UCH-1 (cell line): ENCODE results near the gene H1-0.

- RRBS = no CpG with 5 or more reads among the region's 11 CpGs
Measured at GRCh38 chr22:36405128-36406231, 17.7 kb upstream of the MYH9 start.

DNA sequence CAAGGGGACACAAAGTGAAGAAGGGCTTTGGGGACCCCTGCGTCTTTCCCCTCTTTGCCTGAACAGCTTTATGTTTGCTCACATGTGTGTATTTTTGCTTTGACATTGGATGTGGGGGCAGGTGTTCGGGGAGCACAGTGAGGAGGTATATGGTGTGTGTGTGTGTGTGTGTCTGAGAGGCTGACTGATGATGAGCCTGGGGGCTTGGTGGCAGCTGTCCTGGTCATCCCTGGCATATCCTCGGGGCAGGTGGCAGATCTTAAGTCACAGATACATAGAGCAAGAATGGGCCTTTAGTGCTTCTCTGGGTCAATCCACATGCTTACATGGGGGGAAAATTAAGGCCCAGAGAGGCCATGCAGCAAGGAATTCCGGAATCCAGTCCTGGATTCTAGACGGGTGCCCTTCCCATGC, 33.1 kb upstream of the EIF3D start:
- RRBS = no CpG with 5 or more reads among the region's 5 CpGs

GRCh38 chr22:36647073-36647296, 56.6 kb downstream of the CACNG2 start:
- RRBS = no CpG with 5 or more reads among the region's 1 CpG

DNA sequence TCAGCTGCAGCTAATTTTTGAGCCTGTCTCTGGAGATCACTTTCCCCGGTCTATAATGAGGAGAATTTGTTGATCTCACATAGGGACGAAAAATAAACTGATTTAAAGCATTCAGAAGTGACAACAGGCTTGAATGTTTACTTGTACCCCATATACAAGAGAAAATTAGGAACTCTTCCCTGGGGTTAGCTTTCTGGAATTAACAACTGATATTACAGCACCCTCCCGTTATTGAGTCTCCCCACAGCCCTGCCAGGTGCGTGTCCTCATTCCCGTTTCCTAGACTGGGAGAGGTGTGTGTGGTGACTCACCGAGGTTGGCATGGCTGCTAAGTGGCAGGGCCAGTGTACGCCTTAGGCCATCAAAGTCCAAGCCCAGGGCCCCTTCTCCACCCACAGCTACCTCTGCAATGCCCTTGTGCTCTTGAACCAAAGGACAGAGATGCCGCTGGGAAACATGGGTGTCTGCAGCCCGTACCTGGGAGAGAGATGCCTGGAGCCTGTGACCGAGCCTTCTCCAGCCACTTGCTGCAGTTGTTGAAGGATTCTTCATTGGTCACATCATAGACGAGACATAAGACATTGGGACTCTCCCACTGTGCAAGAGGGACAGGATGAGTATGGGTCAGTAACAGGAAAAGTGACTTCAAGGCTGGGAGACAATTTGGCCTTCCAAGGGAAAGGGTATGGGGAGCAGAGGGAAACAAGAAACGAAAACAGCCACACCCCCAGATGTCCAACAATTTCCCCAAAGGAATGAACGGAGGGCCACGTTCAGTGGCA, 12.3 kb downstream of the IFT27 start:
- RRBS = no CpG with 5 or more reads among the region's 14 CpGs

DNA sequence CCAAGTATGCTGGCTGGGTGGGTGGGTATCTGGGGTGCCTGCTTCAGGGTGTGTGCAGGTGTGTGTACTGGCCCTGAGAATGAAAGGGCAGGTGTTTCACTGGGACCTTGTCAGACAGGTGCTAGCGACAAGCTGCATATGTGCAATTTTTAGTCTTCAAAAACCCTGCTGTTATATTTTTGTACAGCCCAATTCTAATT, 988 bp downstream of the CSF2RB start:
- RRBS = no CpG with 5 or more reads among the region's 1 CpG

GRCh38 chr22:36940634-36941026, 27.2 kb downstream of the CSF2RB start:
- RRBS = no CpG with 5 or more reads among the region's 3 CpGs

GRCh38 chr22:36990293-36990528, 17.4 kb downstream of the TEX33 start:
- RRBS = no CpG with 5 or more reads among the region's 2 CpGs

DNA sequence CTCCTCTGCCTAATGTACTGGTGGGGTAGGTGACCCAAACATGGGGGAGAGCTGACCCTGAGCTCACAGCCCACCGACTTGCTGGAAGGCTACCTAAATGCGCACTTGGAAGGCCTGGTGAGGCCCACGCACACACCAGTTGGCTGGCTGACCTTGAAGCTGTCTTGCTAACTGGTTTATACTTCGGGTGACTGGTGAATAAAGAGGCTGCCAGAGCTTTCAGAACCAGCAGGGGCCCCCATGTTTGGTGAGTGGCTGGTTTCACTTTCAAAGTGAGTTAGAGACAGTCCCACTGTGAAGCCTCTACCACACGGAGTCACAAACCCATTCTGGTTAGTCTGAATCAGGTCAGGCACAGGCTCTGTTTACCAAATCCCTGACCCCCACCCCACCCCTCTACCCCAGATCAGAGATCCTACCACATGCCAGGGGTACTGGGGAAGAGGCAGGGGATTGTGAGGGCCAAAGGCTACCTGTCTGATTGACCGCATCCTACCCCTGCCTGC, 12.7 kb upstream of the IL2RB start:
- RRBS = no CpG with 5 or more reads among the region's 6 CpGs

DNA sequence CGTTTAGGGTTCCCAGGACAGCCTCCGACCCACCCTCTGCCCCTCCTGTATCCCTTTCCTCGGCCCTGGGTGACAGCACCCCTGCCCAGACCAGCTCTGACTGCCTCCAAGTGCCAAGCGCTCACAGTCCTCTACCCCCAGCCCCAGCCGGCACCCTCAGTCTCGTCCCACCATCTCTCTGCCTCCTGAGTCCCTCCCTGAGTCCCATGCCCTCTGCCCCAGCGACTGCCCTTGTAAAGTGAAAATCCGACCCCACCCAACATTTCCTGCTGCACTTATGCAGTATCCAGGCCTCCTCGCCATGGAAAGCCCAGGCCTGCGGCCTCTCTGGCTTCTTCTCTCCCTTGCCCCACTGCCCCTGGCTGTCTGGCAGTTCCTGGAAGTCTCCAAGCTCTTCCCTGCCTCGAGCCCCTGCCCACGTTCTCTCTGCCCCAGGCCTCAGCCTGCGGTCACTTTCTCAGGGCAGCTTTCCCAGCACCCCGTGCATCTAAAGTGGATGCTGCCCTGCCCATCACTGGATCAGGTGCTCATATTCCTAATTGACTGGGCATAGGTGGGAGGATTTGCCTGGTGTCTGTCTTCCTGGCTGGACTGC, 17.6 kb upstream of the IL2RB start:
- RRBS = no CpG with 5 or more reads among the region's 14 CpGs

DNA sequence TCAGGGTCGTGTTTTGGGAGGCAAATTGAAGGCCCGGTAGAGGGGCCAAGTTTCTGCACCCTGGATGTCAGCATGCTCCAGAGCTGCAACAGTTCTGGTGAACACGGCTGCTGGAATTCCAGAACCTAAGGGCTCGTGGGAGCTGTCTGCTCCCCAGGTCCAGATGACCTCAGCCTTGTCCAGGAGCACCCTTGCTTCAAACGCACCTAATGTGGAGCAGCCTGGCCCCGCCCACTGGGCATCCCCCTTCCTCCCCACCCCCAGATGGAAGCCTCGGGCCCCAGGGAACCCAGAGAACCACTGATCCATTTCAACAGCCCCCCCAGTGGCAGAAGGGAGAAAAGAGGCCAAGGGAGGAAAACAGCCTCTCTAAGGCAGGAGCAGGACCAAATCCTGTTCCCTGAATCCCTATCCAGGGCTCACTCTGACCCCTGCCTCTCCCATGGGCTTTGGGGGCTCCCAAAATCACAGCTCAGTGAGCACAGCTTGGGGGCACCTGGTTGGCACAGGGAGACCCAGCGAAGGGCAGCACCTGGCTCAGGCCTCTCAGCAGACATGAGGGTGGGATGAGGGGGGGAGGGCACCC, 1.1 kb downstream of the CYTH4 start:
- RRBS = no CpG with 5 or more reads among the region's 8 CpGs

- RRBS = 75% methylated on average over 3 of the region's 21 CpGs
Measured at GRCh38 chr22:37300453-37301089, 18.3 kb downstream of the CYTH4 start.

DNA sequence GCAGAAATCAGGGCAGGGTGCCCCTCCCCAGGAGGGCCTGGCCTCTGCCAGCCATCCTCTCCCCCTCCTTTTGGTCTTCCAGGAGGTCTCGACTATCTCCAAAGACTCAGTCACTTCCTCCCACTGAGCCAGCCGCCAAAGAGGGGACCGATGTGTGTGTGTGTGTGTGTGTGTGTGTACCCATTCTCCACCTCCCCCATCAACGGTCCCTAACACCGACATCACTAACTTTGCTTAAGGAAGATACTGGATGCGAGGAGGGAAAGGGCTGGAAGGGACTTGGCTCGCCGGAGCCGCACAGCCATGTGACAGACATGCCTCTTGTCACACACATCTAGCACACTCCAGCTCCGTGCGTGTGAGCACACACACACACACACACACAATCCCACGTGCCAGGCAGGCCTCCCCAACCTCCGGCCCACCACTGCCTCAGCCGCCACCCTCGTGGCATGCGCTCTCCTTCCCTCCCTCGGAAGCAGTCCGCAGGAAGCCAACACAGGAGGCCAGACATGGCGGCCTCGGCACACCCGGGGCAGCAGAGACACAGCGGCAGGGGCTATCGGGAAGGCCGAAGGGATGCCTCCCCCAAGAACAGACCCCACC, 1.3 kb downstream of the MFNG start:
- RRBS = no CpG with 5 or more reads among the region's 24 CpGs

DNA sequence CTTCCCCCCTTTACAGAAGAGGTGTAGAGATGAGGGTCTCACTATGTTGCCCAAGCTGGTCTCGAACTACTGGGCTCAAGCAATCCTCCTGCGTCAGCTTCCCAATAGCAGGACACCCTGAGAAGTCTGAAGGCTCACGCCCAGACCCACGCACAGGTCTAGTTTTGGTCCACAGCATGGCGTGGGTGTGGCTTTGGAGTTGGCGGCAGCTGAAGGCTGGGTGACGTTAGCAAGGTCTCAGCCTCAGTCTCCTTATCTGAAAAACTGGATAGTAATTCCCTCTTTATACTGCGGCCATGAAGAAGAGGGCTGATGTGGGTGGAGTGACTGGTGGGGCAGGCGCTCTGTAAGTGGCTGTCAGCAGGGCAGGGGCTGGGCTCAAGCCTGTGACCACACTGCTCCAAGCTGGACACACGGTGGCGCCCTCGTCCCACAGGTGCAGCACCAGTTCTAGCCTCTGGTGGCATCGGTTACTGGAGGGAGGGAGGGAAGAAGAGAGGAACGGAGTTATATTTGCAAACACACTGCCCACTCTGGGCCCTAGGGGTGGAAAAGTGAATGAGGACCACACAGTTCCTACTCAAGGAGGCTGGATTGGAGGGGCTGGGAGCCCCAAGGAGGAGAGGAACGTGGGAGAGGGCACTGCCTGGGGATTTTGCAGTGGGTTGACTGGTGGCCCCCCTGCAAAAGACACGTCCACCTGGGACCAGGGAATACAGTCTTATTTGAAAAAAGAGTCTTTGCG, 19.5 kb upstream of the CARD10 start:
- RRBS = no CpG with 5 or more reads among the region's 17 CpGs

GRCh38 chr22:37566152-37566859, 6.0 kb downstream of the CDC42EP1 start:
- RRBS = 68% methylated on average over 8 of the region's 32 CpGs

GRCh38 chr22:37609290-37610556, 1.1 kb downstream of the GGA1 start:
- RRBS = no CpG with 5 or more reads among the region's 26 CpGs

- RRBS = no CpG with 5 or more reads among the region's 4 CpGs
Measured at GRCh38 chr22:37635066-37635434, 4.4 kb upstream of the SH3BP1 start.

DNA sequence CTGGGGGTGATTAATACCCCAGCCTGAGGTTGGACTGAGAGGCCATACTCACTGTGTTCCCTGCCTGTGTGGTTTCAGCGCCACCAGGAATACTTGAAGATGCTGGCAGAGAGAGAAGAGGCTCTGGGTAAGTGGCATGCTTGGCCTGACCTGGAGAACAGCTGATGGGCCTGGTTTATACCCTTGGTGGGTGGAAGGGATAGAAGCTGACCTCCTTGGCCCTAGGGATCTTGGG, 2.0 kb downstream of the NOL12 start:
- RRBS = no CpG with 5 or more reads among the region's 1 CpG

DNA sequence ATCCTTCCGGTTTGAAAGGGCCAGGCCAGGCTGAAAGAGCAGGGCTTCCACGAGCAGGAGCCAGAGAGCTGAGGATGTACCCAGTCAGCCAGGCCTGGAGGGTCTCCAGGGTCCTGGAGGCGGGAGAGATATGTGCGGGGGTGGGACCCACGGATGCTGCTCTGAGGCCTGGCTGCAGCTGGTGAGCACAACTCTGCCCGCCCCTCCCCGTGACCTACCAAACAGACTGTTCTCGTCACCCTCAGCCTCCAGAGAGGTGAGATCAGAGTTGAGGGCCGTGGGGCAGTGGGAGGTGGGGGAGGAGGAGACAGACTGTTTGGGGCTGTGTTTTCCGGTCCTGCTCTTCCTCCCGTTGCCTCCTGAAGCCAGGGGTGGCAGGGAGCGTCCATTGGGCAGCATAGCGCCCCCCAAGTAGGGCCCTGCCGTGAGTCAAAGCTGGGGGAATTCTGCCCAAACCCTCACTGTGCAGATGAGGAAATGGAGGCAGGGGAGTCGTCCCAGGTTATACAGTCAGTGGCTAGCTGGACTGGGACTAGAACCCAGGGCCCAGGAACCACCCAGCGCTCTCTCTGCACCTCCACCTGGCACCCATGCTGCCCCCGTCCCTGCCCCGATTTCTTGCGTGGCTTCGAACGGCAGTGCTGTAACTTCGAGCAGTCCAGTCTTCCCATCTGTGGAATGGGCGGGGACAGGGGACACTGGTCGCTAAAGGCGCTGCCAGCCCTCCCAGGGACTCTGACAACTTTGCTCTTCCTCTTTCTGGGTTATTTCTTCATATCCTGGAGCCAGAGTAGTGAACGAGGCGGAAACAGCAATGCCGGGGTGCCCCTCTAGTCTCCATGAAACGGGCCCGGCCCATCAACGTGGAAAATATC, 42.4 kb downstream of the TRIOBP start:
- RRBS = no CpG with 5 or more reads among the region's 31 CpGs

DNA sequence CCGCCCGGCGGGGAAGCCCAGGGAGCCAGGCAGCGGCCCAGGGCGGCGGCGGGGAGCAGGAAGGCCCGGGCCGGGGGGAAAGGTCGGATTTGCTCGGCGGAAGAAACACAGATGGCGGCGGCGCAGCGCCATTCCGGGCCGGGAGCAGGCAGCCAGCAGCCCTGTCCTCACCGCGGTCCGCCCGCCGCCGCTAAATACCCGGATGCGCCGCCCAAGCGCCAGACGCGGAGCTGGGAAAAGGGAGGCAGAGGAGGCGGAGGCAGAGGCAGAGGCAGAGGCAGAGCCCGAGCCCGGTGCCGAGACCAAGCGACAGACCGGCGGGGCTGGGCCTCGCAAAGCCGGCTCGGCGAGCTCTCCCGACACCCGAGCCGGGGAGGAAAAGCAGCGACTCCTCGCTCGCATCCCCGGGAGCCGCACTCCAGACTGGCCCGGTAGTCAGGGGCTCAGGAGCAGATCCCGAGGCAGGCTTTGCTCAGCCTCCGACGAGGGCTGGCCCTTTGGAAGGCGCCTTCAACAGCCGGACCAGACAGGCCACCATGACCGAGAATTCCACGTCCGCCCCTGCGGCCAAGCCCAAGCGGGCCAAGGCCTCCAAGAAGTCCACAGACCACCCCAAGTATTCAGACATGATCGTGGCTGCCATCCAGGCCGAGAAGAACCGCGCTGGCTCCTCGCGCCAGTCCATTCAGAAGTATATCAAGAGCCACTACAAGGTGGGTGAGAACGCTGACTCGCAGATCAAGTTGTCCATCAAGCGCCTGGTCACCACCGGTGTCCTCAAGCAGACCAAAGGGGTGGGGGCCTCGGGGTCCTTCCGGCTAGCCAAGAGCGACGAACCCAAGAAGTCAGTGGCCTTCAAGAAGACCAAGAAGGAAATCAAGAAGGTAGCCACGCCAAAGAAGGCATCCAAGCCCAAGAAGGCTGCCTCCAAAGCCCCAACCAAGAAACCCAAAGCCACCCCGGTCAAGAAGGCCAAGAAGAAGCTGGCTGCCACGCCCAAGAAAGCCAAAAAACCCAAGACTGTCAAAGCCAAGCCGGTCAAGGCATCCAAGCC, at the start of gene H1-0:
Gene H1-0, plus strand, starts transcription at position 221 of the 1,054 bp plus-strand sequence.
- RRBS = 34% methylated on average over 43 of the region's 78 CpGs

GRCh38 chr22:37806801-37807303, 882 bp upstream of the GCAT start:
- RRBS = no CpG with 5 or more reads among the region's 9 CpGs